ENCODE results near the genes SRSF7, GEMIN6 and MORN2.

DNA sequence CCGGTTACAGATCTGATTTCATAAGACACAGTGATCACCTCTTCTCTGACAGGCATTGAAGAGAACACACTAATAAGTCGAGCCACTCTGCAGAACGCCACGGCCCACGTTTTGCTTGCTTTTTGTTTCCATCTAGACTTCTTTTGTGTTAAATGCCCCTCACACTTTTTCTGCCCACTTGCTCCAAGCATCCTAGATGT, 85.4 kb downstream of the HNRNPLL start:
- PRO-cap: no peak
- RRBS: no CpG with 5 or more reads among the region's 5 CpGs

DNA sequence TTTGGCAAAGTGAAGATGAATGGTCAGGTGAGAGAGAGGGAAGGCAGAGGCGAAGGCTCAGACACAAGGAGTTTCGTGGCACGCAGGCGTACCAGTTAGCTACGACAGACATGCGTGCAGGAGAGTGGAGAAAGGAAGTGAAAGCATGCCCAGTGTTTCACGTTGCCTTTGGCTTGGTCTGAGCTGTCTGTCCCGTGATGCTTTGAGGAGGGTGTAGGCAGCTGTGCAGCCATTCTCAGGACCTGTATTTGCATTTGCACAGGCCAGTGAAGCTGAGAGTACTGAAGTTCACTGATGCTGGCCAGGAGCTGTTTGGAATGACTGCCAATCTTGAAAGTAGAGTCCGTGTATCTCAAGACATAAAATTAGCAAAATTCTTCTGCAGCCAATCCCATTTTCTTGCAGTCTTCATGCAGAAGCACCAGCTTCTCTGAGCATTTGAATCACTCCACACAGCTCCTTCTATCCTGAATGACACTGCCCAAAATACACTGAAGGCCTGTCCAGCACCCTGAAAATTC, 69.4 kb downstream of the HNRNPLL start:
- PRO-cap: no peak
- RRBS: no CpG with 5 or more reads among the region's 9 CpGs

DNA sequence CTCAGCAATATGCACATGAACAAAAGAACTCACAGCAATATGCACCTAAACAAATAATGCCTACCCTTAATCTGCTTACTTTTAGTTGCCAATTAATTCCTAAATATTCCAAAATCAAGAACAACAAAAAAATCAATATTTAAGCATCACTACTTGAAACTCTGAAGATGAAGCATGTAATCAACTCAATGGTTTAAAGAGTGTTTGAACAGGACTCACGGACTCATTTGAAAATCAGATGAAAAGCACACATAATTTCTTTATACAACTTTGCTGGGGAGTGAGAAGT, 11.8 kb downstream of the HNRNPLL start:
- PRO-cap: no peak
- RRBS: no CpG with 5 or more reads among the region's 1 CpG

GRCh38 chr2:38603122-38603416, 341 bp upstream of the HNRNPLL start:
- PRO-cap: bidirectional peak, plus-strand start at chr2:38603187, minus-strand start at chr2:38602897
- RRBS: 0% methylated on average over 7 of the region's 31 CpGs

- PRO-cap: unidirectional peak, plus-strand start at chr2:38665913
- RRBS: no CpG with 5 or more reads among the region's 7 CpGs
Measured at GRCh38 chr2:38665655-38666045, 264 bp upstream of the GALM start.

DNA sequence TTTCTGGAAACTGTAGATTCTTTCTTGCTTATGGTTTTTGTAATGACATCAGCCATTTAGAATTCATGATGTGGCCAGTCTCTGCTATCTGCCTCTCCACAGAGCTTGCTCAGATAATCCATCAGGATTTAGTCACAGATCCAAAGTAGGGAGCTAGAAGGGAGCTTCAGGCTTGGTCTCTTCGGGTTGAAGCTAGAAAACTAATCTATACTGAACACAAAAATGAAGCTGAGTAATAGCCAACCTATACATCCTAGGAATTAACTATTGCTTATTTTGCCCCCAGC, 36.6 kb downstream of the GALM start:
- PRO-cap: no peak
- RRBS: no CpG with 5 or more reads among the region's 1 CpG

GRCh38 chr2:38744068-38745503, 6.6 kb downstream of the SRSF7 start:
- PRO-cap: no peak
- RRBS: no CpG with 5 or more reads among the region's 9 CpGs

DNA sequence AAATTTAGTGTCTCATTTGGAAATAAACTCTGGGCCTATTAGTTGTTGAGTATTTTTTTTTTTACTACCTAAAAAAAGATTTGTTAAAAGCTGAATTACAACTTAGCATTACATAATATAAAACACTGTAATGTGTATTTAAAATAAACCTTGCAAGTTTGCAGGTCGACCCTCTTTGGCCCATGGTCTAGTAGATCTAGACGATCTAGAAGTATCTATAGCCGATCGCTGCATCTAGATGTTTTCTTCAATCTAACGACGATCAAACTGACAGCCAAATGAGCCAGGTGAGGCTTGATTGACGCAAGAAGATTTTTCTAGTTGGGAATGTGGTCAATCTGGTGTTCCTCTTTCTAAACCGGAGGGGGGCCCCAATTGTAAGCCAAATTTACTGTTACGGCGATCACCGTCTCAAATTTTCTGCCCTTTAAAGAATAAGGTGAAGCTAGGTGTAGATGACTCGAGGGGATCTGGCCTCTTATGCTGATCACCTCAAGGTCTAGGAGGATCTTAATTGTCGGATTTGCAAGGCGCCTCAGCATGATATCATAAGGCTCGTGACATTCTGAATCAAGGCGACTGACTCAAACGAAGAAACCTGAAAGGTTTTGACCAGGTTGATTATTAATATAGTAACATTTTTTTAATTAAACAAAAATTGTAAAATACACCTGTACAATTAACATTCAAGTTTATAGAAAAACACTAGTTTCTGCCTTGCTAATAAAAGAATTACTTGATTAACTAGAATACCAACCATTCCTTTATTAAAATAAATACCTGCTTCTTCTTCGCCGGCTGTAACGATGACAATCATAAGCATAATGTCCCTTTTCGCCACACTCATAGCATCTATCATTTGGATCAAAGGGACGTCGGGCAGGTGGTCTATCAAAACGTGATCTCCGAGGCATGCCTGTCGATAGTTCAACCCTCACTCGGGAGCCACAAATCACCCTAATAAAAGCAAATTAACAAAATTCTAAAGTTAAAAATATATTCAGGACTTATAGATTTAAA, 2.1 kb downstream of the SRSF7 start:
- PRO-cap: no peak
- RRBS: no CpG with 5 or more reads among the region's 27 CpGs

- PRO-cap: bidirectional peak, plus-strand start at chr2:38750912, minus-strand start at chr2:38750851; bidirectional peak, plus-strand start at chr2:38751467, minus-strand start at chr2:38751359
- RRBS: under 1% methylated on average over 12 of the region's 72 CpGs
Measured at GRCh38 chr2:38750797-38751534, at the start of gene SRSF7. SRSF7 (minus strand) TSS chr2:38751361.

DNA sequence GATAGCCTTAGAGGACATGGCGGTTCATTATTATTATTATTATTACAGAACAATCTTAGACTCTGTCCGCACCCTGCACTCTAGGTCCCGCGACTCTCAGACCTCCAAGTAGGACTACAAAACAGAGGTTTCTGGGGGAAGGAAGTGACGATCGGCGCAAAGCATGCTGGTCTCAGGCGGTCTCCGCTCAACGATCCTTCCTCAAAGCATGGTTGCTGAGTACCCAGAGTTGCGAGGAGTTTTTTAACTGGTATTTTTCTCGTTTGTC, at the start of gene GEMIN6:
GEMIN6 (plus strand) TSS at position 179 of the 268 bp plus-strand sequence.
- PRO-cap: bidirectional peak, plus-strand start at position 193 of the sequence, minus-strand start at position 96 of the sequence
- RRBS: no CpG with 5 or more reads among the region's 12 CpGs

DNA sequence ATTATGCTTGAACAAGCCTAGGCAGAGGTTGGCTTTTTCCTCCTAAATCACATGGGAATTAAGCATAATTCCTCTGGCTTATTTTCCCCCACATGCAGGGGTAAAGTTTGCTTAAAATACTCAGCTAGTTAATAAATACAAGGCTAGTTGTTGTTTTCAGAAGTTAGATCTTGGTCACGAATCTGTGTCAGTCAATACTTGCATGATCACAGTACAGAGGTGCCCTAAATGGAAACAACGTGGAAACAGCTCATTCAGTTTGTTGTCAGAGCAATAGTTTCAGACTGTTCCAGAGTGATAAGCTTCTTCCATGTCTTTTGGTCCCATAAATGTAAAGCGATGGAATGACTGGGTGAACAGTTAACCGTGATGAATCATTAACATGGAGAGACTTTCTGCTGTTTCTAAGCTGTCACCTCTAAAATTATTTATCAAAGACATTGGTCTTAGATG, 16.5 kb downstream of the GEMIN6 start:
- PRO-cap: no peak
- RRBS: no CpG with 5 or more reads among the region's 4 CpGs

GRCh38 chr2:38827476-38828131, 48.1 kb downstream of the DHX57 start:
- PRO-cap: no peak
- RRBS: no CpG with 5 or more reads among the region's 10 CpGs

DNA sequence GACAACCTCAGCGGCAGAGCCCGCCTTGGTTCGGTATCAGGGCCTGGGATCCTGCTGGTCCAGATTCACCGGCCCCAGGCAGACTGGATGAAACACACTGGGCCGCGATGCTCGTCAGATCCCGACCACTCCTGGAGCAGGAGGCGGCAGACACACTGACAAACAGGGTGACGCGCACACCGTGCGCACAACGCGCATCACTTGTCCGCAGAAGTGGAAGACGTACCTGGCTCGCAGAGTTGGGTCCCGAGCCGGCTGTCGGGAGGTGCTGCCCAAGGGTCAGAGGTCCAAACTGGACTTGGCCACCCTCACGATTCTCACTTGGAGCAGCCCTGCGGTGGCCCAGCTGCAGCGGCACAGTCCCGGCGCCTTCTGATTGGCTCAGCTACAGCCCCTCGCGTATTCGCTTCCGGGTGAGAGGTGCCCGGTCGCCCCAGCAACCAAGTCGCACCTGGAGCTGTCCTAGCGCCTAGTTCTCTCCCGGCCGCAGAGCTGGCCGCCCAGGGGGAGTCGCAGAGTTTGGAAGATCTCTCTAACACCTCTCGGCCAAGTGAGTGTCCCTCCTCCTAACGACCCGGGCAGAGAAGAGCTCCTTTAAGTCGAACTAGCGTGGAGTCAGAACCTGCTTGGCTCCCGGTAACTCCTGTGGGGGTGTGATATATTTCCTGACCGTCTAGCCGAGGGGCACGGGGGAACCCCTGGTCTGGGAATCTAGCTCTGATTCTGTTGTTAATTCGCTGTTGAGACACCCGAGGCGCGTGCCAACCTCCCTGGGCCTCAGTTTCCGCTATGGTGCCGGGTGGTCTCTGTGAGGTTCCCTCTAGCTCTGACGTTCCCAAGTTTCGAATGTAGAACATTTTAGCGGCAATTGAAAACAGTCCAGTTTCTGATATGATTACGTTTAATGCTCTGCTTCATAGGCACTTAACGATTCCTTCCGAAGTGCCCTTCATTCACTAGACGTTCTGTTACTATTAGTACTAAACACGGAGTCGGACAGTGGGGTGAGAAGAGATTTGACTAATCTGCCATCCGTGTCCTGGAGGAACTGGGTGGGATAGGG, at the start of gene MORN2:
MORN2 (plus strand) TSS at position 416 of the 1,063 bp plus-strand sequence.
- PRO-cap: bidirectional peak, plus-strand start at position 472 of the sequence, minus-strand start at position 374 of the sequence
- RRBS: 2% methylated on average over 24 of the region's 63 CpGs

- PRO-cap: no peak
- RRBS: no CpG with 5 or more reads among the region's 3 CpGs
Measured at GRCh38 chr2:39023578-39024269, 97.1 kb downstream of the SOS1 start.

DNA sequence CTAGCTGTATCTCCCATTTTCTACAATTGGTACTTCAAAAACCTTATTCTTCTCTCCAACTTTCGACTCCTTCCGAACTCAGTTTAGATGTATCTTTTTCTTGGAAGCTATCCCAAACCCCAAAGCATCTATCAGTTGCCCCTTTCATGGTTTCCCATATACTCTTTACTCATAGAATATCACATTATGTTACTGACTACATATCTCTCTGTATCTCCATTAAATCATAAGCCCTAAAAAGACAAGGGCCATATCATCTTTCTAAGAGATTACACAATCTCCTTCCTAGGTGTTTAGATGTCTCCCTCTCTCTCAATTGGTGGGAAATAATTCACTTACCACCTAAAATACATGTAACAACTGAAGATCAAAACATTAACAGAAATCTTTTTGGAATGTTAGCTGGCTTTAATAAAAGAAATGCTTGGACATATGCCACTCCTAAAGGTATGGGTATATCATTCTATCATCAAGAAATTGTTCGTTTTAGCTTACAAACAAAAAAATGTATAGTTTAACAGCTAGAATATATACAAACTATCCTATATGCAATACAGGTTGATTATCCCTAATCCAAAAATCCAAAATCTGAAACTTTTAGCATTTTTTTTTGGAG, 54.3 kb downstream of the SOS1 start:
- PRO-cap: no peak
- RRBS: no CpG with 5 or more reads among the region's 3 CpGs

DNA sequence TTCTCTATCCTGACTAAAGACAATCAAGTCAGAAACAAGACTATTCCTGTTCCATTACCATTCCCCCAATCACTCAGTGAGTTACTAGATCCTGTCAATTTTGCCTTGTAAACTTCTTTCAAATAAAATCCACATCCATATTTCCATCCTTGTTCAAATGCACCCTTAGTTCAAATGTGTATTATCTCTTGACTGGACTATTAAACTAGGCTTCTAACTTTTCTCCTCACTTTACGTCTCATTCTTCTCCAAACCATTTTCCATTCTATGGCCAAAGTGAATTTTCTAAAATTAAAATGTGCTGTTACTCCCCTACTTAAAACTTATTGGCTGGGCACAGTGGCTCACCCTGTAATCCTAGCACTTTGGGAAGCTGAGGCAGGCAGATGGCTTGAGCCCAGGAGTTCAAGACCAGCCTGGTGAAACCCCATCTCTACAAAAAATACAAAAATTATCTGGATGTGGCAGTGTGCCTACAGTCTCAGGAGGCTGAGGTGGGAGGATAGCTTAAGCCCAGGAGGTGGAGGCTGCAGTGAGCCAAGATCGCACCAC, 4.5 kb downstream of the SOS1 start:
- PRO-cap: no peak
- RRBS: no CpG with 5 or more reads among the region's 2 CpGs

DNA sequence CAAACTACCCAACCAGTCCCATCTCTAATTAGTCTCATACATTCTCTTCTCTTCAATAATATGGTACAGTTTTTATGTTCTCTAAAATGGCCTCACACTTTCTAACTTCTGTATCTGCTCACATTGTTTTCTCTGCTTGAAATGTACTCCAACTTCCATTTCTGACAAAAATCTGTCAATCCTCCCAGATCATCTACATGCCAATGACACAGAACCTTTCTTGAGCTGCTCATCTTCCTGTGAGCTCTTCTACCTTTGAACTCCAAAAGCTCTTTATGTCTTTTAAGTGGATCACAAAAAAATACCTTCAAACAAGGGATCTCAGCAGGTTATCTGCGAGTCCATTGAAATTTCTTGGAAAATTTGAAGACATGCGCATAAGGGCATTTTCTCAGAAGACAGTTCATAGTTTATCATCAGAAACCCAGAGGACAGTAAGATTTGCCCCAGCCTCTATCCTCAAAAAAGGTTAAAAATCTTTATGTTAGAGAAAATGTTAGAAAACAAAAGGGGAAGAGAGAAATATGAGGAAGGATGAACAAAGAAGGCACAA, 101.5 kb downstream of the MAP4K3 start:
- PRO-cap: no peak
- RRBS: no CpG with 5 or more reads among the region's 2 CpGs

DNA sequence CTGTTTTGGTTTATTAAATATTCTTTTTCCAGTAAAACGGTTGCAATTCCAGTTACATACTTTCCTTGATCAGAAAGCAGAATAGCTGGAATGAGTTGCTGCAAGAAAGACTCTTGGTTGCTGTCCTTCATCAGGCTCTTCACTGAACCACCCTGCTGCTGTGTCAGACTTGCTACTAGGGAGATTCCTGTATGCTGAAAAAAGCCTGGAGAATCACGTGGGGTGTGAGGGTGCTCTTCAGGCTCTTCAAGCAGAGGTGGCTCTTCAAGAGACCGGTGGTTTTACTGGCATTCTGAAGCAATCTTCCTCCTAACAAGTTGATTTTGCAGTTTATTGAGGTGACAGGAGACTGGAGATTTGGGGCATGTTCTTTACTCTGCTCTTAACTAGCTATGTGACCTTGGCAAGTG, 14.0 kb downstream of the TMEM178A start:
- PRO-cap: no peak
- RRBS: no CpG with 5 or more reads among the region's 3 CpGs

GRCh38 chr2:41877076-41877999, 170.5 kb upstream of the PKDCC start:
- PRO-cap: no peak
- RRBS: no CpG with 5 or more reads among the region's 23 CpGs

DNA sequence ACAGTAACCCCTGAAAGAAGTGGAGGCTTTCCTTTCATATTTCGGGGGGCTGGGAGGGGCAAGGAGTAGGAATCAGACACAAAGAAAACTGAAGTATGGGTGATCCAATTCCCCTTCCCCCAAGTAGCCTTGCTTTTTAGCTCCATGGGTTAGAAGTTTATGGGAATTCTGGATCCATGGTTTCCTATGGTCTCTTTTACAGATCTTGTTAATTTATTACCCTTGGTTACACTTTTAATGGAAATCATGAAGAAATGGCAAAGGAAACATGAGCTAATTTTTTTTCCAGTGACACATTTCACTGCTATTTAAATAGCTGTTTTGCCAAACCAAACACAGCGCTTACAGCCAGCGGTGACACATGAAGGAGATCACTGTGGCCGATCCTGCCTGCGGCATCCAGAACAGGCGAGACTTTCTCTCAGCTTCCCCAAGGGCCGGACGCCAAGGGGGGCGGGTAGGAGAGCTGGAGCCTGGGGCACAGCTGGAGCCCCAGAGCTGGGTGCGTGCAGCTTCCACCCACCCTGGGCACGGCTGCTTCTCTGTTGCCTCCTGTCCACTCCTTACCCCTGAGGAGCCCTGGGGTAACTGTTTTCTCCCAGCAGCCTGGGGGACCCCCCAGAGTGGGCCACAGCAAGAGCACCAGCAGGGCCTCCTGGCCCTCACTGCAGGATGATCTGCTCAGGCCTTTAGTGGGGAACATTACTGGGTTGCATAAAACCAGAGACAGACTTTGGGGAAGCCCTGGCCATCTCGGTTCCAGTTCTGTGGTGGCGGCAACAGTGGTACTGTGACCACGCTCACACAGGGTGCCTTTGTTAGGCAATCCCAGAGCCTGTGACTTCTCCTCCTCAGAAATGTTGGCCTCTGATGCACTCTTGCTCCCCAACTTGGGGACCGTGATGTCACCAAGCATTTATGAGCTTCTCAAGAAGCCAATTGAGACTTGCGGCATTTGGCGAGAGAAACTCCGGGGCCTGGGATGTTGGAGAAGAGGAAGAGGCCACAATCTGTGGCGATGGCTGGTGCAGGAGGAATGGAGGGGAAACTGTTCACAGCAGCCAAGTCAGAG, 81.2 kb upstream of the PKDCC start:
- PRO-cap: unidirectional peak, plus-strand start at position 338 of the sequence; unidirectional peak, plus-strand start at position 460 of the sequence; unidirectional peak, plus-strand start at position 954 of the sequence
- RRBS: no CpG with 5 or more reads among the region's 19 CpGs

Data from kidney (tissue), 2 donors.